Endothelial cell of umbilical vein (primary cell): ENCODE data around the gene TUBA4A.

GRCh38 chr2:218785000-218785550, 3.1 kb downstream of the CYP27A1 start:
- PRO-cap: no peak
CAGE:
- cytosol, long polyA minus RNA: no peak
- cytosol, long polyA plus RNA: no peak
- long polyA plus RNA: no peak
- nucleus, long polyA minus RNA: no peak
- nucleus, long polyA plus RNA: no peak

GRCh38 chr2:218809182-218810173, 27.5 kb downstream of the CYP27A1 start:
- PRO-cap: no peak
CAGE:
- cytosol, long polyA minus RNA: no peak
- cytosol, long polyA plus RNA: no peak
- long polyA plus RNA: no peak
- nucleus, long polyA minus RNA: no peak
- nucleus, long polyA plus RNA: no peak

- PRO-cap: no peak
CAGE:
- cytosol, long polyA minus RNA: no peak
- cytosol, long polyA plus RNA: no peak
- long polyA plus RNA: no peak
- nucleus, long polyA minus RNA: no peak
- nucleus, long polyA plus RNA: no peak
These were observed 6.9 kb upstream of the CRYBA2 start for GRCh38 chr2:218999706-219000921.

GRCh38 chr2:219116677-219117473, 43.7 kb downstream of the NHEJ1 start:
- PRO-cap: no peak
CAGE:
- cytosol, long polyA minus RNA: no peak
- cytosol, long polyA plus RNA: no peak
- long polyA plus RNA: no peak
- nucleus, long polyA minus RNA: no peak
- nucleus, long polyA plus RNA: no peak

GRCh38 chr2:219125024-219126023, 35.3 kb downstream of the NHEJ1 start:
- PRO-cap: no peak
CAGE:
- cytosol, long polyA minus RNA: no peak
- cytosol, long polyA plus RNA: no peak
- long polyA plus RNA: no peak
- nucleus, long polyA minus RNA: no peak
- nucleus, long polyA plus RNA: no peak

GRCh38 chr2:219219425-219219825, 667 bp upstream of the ABCB6 start:
- PRO-cap: no peak
CAGE:
- cytosol, long polyA minus RNA: no peak
- cytosol, long polyA plus RNA: no peak
- long polyA plus RNA: no peak
- nucleus, long polyA minus RNA: no peak
- nucleus, long polyA plus RNA: no peak

- PRO-cap: no peak
CAGE:
- cytosol, long polyA minus RNA: no peak
- cytosol, long polyA plus RNA: no peak
- long polyA plus RNA: no peak
- nucleus, long polyA minus RNA: no peak
- nucleus, long polyA plus RNA: no peak
These were observed 5.2 kb upstream of the ABCB6 start for GRCh38 chr2:219223876-219224522.

DNA sequence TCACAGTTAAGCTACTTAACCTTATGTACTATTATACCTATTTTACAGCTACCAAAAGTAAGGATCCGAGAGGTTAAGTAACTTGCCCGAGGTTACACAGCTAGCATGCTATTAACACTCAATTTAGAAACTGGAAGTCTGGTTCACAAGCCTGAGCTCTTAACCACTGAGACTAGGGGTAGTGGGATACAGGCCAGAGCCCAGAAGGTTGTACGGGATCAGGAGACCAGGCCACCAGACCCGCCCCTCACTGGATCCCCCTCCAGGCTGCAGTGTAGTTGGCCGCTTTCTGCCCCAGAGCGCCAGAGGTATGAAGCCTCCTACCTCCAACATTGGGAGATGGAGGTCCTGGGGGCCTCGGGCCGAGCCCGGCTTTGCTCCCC, 348 bp downstream of the GLB1L start:
- PRO-cap: no peak
CAGE:
- cytosol, long polyA minus RNA: no peak
- cytosol, long polyA plus RNA: no peak
- long polyA plus RNA: no peak
- nucleus, long polyA minus RNA: no peak
- nucleus, long polyA plus RNA: no peak

- PRO-cap: unidirectional peak, minus-strand start at chr2:219253916
CAGE:
- cytosol, long polyA minus RNA: no peak
- cytosol, long polyA plus RNA: start-site peak on the minus strand at chr2:219253899-219253921, 54 and 160 reads in 2 replicates
- long polyA plus RNA: no peak
- nucleus, long polyA minus RNA: start-site peak on the minus strand at chr2:219253906-219253921, 83 reads
- nucleus, long polyA plus RNA: start-site peak on the minus strand at chr2:219253915-219253921, 50 and 63 reads in 2 replicates
These were observed at the start of gene TUBA4A for GRCh38 chr2:219253756-219254867. TUBA4A (minus strand) TSS chr2:219253918.

DNA sequence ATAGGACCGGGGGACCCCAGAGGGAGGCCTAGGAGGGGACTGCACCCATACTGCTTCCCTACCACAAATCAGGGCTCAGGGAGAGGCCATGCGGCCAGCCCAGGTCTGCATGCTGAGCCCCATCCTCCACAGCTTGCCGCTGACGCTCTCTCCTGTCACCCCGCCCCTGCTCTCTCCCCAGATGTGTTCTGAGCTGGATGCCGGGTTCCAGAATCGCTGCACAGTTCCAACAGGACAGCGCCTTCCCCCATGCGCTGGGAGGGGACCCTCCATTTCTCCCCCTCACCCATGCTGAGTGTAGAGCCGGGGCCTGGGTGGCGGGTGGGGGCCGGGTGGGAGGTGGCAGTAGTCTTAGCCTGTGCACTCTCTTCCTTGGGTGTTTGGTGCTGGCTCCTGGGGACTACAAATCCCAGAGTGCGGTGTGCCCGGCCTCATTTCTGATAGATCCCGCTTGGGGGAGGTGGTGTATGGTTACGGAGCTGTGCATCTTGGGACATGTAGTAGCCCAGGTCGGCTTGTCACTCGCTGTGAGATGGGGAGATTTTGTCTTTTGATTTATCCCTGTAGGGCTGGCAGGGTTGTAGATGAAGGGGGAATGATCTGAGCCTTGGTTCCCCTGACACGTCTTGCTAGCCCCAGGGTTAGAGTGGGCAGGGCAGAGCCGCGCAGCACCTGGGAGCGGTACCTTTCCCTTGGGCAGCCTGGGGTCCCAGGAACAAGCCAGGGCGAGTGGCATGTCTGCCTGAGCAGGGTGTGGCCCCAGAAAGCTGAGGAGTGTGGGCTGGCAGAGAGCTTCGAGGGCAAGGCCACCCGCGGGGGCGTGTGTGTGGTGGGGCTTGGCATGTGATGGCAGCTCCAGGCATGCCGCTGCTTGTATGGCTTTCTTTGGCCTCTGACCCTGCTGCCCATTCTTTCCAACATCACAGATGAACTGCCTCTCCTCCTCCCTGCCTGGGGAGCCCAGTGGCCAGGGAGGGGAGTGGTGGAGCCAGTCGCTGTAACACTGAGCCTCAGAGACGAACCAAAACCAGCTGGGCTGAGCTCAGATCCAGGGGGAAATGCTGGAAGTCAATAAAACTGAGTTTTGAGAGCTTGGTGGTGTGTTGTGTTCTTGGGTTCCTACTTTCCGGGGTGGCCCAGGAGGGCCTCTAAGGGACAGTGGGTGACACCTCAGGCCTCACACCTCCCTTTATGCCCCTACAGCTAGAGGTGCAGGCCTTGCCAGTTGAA, 7.1 kb downstream of the DNAJB2 start:
- PRO-cap: no peak
CAGE:
- cytosol, long polyA minus RNA: no peak
- cytosol, long polyA plus RNA: no peak
- long polyA plus RNA: no peak
- nucleus, long polyA minus RNA: no peak
- nucleus, long polyA plus RNA: no peak

DNA sequence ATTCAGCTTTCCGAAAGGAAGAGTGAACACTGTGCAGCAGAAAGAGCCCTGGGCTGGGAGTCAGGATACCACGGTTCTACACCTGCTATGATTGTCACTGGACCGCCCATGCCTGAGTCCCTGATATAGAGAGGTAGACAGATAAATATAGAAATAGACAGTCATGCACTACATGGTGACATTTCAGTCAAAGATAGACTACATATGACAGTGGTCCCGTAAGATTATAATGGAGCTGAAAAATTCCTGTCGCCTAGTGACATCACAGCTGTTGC, 9.3 kb downstream of the DNPEP start:
- PRO-cap: no peak
CAGE:
- cytosol, long polyA minus RNA: no peak
- cytosol, long polyA plus RNA: no peak
- long polyA plus RNA: no peak
- nucleus, long polyA minus RNA: no peak
- nucleus, long polyA plus RNA: no peak

GRCh38 chr2:219386806-219387202, 908 bp downstream of the DNPEP start:
- PRO-cap: no peak
CAGE:
- cytosol, long polyA minus RNA: no peak
- cytosol, long polyA plus RNA: no peak
- long polyA plus RNA: no peak
- nucleus, long polyA minus RNA: no peak
- nucleus, long polyA plus RNA: no peak

DNA sequence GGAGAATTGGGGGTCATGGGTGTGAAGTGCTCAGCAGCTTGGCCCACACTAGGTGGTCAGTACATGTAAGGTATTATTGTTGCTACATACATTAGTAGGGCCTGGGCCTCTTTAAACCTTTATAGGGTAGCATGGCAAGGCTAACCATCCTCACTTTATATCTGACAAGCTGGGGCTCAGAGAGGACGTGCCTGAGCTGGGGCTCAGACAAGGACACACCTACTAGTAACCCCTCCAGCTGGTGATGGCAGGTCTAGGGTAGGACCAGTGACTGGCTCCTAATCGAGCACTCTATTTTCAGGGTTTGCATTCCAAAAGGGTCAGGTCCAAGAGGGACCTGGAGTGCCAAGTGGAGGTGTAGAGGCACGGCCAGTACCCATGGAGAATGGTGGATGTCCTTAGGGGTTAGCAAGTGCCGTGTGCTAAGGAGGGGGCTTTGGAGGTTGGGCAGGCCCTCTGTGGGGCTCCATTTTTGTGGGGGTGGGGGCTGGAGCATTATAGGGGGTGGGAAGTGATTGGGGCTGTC, 1.3 kb upstream of the DES start:
- PRO-cap: no peak
CAGE:
- cytosol, long polyA minus RNA: no peak
- cytosol, long polyA plus RNA: no peak
- long polyA plus RNA: no peak
- nucleus, long polyA minus RNA: no peak
- nucleus, long polyA plus RNA: no peak

GRCh38 chr2:219423015-219423483, 4.9 kb downstream of the DES start:
- PRO-cap: no peak
CAGE:
- cytosol, long polyA minus RNA: no peak
- cytosol, long polyA plus RNA: no peak
- long polyA plus RNA: no peak
- nucleus, long polyA minus RNA: no peak
- nucleus, long polyA plus RNA: no peak

DNA sequence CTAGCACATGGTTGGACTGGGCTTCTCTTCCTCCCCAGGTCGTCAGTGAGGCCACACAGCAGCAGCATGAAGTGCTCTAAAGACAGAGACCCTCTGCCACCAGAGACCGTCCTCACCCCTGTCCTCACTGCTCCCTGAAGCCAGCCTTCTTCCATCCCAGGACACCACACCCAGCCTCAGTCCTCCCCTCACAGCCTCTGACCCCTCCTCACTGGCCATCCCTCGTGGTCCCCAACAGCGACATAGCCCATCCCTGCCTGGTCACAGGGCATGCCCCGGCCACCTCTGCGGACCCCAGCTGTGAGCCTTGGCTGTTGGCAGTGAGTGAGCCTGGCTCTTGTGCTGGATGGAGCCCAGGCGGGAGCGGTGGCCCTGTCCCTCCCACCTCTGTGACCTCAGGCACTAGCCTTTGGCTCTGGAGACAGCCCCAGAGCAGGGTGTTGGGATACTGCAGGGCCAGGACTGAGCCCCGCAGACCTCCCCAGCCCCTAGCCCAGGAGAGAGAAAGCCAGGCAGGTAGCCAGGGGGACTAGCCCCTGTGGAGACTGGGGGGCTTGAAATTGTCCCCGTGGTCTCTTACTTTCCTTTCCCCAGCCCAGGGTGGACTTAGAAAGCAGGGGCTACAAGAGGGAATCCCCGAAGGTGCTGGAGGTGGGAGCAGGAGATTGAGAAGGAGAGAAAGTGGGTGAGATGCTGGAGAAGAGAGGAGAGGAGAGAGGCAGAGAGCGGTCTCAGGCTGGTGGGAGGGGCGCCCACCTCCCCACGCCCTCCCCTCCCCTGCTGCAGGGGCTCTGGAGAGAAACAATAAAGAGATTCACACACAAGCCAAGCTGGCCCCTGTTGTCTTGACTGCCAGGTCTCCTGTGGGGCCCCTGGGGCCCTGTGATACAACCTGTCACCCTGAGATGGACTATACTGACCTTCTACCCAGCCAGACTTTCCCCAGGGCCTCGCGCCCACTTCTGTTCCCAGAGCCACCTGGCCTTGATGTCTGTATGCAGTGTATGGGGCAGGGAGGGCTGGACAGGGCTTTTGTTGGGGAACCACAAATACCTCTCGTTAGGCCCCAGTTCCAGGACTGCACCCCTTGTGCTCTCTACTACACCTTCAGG, 8.1 kb downstream of the DES start:
- PRO-cap: no peak
CAGE:
- cytosol, long polyA minus RNA: no peak
- cytosol, long polyA plus RNA: no peak
- long polyA plus RNA: no peak
- nucleus, long polyA minus RNA: no peak
- nucleus, long polyA plus RNA: no peak

- PRO-cap: no peak
CAGE:
- cytosol, long polyA minus RNA: no peak
- cytosol, long polyA plus RNA: no peak
- long polyA plus RNA: no peak
- nucleus, long polyA minus RNA: no peak
- nucleus, long polyA plus RNA: no peak
These were observed 3.9 kb upstream of the SPEG start for GRCh38 chr2:219430567-219431300.

- PRO-cap: no peak
CAGE:
- cytosol, long polyA minus RNA: no peak
- cytosol, long polyA plus RNA: no peak
- long polyA plus RNA: no peak
- nucleus, long polyA minus RNA: no peak
- nucleus, long polyA plus RNA: no peak
These were observed 4.9 kb downstream of the SPEG start for GRCh38 chr2:219439486-219440089.

GRCh38 chr2:219442647-219443444, 8.2 kb downstream of the SPEG start:
- PRO-cap: no peak
CAGE:
- cytosol, long polyA minus RNA: no peak
- cytosol, long polyA plus RNA: no peak
- long polyA plus RNA: no peak
- nucleus, long polyA minus RNA: no peak
- nucleus, long polyA plus RNA: no peak

DNA sequence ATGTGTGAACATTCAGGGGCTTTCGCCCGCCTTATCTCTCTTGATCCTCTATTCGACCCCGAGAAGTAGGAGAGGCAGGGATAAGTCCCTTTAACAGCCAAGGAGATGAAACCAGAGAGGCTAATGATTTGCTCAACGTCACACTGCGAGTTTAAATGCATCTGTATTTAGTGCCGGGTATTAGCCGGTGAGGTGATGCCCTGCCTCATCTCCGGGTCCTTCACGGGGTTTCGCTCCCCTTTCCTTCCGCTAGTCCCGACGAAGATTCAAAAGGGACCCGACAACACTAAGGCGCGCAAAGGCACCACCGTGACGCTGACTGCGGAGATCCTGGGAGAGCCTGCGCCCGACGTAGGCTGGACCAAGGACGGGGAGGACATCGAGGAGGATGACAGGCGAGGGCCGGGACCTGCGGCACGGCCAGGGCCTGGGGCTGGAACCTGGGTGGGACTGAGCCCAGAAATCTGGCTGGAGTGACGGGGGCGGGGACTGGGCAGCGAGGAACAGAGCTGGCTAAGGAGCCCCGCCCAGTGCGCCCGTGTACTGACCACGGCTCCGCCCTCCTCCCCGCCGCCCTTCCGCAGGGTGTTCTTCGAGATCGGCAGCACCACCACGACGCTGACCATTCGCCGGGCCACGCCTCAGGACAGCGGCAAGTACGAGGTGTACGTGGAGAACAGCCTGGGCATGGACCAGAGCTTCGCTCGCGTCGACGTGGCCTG, 1.1 kb upstream of the GMPPA start:
- PRO-cap: unidirectional peak, plus-strand start at position 625 of the sequence
CAGE:
- cytosol, long polyA minus RNA: no peak
- cytosol, long polyA plus RNA: no peak
- long polyA plus RNA: no peak
- nucleus, long polyA minus RNA: no peak
- nucleus, long polyA plus RNA: no peak

DNA sequence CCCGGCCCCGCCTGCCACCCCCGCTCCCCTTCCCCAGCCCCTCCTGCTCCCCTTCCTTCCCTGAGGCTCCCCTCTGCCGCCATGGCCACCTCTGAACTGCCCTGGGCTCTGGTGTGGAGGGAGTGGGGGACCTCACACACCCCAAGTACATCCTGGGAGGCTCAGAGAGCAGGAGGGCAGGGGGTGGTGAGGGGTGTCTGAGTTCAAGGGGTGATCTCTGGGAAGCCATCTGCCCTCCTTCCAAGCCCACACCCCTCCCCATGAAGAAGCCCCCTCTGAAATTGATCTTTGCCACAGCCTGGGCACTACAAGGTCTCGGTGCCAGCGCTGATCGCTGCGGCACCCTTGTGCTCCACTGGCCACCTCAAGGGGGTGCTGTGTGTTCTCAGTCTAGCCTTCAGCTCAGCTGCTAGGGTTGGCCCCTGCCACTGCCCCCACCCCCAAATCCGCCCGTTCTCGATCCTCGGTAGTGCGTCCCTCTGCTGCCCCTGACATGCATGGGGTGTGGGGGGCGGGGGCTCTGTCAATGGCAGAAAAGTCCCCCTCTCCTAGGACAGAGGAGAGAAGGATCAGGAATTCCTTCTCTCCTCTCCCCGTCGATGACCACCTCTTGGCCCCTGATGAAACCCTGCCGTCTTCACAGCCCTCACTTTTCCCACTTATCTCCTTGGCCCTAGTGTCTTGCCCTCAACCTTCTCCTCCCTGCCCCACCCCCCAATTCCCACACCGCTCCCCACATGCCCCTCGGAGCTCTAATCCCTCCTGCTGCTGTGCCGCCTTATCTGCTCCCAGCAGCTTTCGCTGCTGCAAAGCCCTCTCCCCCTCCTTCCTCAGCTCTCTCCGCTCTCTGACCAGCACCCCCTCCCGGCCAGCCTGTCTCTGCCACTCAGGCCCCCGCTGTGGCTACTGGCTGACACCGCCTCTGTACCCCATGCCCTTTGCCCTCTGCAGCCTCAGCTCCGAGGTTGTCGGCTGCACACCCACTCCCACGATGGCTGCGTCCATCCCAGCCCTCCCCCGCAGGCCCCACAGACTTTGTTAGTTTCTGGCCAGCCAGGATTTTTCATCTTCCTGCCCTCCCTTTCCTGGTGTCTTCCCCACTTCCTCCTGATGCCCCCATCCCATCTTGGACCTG, 4.4 kb upstream of the ASIC4 start:
- PRO-cap: no peak
CAGE:
- cytosol, long polyA minus RNA: no peak
- cytosol, long polyA plus RNA: no peak
- long polyA plus RNA: no peak
- nucleus, long polyA minus RNA: no peak
- nucleus, long polyA plus RNA: no peak